NB4 (cell line): ENCODE measurements around a stretch of chr13.

- RRBS, result no CpG with 5 or more reads among the region's 6 CpGs
These were observed 87.1 kb downstream of the B3GLCT start for GRCh38 chr13:31286590-31287471.

- RRBS, result no CpG with 5 or more reads among the region's 3 CpGs
These were observed 174.8 kb downstream of the B3GLCT start for GRCh38 chr13:31374620-31374972.

DNA sequence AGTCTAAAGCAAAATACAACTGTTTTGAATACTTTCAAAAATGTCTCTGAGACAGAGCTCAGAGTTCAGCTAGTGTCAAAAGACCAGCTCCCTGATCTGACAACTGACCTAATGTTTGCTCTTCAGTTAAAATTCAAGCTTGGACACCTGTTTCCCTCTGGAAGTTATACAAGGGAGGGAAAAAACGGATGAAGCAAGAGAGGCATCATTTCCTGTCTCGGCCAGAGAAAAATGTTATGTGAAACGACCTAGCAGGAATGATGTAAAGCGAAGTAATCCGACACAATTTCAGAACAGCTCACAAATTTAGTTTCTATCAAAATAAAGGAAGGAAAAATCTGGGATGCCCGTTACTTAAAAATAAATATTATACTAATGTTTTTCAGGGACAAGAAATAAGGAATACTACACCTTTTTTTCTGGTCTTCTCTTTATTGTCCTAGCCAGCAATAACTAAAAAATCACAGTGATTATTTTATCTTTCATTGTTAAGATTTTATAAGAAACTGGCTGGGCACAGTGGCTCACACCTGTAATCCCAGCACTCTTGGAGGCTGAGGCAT is 59.3 kb downstream of the ZAR1L start:
- RRBS, result no CpG with 5 or more reads among the region's 6 CpGs

DNA sequence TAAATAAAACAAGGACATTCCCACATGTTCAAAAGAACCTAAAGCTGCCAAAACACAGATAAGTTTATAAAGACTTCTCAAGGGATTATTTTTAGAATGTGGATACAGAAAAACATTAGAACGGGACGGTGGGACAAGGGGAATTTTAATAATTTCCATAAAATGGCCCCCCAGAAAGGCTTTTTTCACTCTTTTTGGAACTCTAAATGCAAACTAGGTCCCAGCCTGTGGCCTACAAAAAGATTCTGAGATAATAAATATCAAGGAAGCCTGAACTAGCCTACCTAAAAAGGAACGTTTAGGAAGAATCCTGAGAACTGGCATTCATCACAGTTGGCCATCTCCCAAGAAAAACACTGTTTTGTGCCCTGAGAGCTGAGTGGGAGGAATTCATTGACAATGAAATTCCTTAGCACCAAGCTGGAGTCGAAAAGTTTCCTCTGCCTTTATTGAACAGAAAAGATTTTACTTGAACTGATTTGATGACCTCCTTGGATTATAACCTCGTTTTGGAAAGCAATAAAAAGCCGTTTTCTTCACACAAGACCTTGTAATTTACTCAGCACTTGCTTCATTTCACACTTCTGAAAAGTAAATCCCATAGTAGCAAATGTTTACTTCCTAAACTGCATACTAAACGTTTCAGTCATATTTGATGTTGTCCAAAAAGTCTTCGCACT is 29.9 kb downstream of the ZAR1L start:
- RRBS, result no CpG with 5 or more reads among the region's 8 CpGs

GRCh38 chr13:32586816-32586954 is 433 bp downstream of the PDS5B start:
- RRBS, result under 1% methylated on average over 21 of the region's 23 CpGs

- RRBS, result no CpG with 5 or more reads among the region's 2 CpGs
These were observed 4.0 kb downstream of the PDS5B start for GRCh38 chr13:32590221-32590696.

DNA sequence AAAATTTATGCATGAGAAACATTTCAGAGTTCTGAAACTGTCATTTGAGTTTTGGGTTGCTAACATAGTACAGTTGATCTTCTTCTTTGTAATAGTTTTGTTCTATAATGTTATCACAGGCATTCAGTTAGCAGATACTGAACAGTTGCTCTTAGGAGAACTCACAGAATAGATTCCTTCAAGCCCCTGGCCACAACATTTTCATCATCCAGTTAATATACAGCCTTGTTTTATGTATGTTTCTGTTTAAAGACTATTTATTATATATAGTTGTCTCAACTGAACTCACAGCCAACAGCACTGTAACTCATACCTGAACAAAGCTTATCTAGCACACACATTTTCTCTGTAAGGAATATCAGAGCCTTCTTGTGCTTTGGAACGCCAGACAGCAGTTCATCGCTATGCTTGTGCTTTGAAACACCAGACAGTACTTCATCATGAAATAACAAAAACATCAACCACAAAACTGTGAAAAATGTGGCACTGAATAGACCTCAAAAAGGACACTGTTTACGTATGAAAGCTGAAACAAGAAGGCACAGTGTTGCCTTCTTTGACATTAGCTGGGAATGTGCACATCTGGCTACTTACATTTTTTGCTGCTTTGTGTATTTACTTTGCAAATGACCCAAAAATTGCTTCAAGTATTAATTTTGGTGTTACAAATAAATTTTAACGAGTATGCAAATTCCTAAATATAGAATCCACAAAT is 160.1 kb downstream of the PDS5B start:
- RRBS, result no CpG with 5 or more reads among the region's 4 CpGs

DNA sequence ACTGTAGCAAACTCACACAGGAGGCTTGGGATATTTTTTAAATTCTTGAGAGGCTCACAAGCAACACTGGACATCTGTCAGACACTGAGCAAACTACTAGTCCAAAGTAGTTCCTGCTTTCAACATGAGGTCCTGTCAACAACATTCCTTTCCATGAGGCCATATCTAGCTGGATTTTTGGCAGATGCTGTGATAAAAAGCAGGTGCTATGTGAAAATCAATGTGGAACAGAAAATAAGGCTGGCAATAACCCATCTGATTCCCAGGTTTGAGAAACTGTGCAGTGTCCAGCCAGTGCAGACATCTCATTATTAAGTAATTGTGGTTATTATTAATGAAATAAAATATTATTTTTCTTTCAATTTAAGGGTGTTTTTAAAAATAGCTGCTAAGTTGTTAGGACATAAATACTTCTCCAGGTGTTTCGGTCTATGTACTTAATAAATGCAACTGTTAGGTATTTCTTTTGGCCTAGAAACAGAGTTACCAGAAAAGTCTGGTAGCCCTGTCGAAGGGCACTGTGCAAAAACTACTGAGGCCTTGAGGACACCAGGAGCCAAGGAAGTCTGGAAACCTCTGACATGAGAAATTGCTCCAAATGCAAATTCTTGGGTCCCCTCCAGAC is 50.3 kb downstream of the STARD13 start:
- RRBS, result no CpG with 5 or more reads among the region's 2 CpGs

DNA sequence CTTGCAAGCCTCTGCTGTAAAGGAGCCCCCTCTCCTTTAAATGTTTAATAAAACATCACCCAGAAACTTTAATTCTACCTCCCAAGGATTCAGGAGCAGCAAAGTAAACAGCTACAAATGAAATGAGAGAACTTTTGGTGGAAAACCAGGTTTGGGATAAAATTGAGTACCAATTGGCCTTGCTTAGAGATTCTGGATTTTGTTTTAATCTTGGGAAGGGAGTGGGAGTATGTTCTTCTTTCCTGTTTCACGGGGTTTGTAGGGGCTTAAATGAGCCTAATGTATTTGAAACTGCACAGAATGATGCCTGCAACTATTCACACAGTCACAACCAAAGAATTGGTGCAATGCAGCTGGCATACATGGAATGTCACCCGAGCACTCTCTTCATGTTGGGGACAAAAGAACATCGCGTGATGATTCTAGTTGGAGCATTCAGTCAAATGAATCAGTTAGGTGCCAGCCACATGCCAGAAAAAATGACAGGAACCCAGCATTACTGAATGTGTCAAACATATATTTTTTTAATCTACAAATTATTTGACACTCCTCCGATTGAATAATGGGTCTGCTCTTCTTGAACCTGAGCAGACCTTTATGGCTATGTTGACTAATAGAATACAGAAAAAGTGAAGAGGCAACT is 22.1 kb downstream of the STARD13 start:
- RRBS, result no CpG with 5 or more reads among the region's 5 CpGs

- RRBS, result no CpG with 5 or more reads among the region's 5 CpGs
These were observed 2.8 kb downstream of the STARD13 start for GRCh38 chr13:33282601-33283269.

DNA sequence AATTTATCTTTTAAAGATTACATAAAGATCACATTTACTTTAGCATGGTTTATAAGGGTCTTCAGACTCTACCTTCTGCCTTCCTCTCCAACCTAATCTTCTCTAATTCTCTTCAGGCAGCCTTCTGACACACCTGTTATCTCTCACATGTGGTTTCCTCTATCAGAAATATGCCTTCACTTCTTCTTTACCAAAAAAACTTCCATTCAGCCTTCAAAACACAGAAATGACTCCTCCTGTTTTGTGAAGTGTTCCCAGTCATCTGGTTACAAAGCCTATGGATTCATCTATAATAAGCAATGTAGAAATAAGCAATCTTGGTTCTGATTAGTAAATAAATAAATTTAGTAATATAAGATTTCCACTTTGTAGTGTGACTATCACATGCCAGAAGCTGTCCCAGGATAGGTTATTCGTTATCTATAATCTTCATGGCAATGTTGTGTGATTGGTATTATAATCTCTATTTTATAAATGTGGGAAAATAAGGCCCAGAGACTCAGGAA is 30.6 kb upstream of the STARD13 start:
- RRBS, result no CpG with 5 or more reads among the region's 1 CpG

DNA sequence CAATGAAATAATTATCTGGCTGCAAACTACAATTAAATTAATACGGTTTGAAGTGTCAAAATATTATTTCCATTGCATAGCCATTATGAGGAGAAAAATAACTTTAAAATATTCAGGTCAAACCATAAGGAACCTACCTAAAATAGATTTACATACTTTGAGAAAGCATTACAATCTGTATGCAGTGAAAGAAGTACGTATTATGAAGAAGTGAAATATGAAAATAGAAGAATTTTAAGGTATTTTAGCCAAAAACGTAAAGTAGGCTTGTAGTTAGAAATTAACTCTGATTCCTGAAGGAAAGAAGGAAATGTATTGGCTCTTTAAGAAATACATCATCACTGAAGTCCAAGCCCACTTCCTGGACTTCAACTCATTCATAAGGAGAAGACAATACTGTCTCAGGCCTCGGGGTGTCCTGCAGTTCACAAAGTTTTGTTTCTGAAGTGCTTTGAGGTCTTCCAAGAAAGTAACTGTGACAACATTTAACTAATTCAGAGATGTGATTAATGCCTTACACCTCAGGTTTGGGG is 65.6 kb upstream of the STARD13 start:
- RRBS, result no CpG with 5 or more reads among the region's 4 CpGs

DNA sequence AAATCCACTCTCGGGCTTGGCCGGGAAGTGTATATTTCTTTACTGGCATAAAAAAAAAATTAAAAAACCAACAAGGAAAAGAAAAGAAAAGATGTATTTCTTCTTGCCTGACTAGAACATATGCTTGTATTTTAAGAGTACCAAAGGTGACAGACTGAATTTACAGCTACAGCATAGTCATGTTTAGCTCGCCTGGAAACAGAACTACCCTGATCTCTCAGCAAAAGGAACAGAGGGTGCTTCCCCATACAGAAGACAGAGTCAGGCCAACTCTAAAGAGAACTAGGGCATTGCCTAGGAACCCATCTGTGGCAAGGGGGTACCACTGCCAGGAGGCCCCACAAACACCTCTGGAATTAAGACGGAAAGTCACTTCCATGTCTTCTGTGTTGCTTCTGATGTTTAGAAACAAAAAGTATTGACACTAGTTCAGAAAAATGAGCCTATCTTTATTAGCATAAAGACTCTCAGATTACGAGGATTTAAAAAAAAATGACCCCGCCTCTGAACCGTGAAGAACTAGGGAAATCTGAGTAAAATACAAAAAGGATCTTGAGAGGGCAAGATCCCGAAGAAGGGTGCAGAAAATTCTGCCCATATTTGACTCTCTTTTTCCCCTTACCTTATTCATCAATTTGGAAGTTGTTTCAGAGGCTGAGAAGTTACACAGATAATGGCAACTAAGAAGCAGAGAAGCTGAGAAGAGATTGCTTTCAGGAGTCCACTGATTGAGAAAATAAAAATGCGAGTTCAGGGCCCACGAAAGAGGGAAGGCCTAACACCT is 252.3 kb upstream of the STARD13 start:
- RRBS, result no CpG with 5 or more reads among the region's 10 CpGs

GRCh38 chr13:33541875-33543118 is 256.7 kb upstream of the STARD13 start:
- RRBS, result no CpG with 5 or more reads among the region's 79 CpGs

GRCh38 chr13:34155692-34156683 is 338.0 kb downstream of the RFC3 start:
- RRBS, result no CpG with 5 or more reads among the region's 14 CpGs

DNA sequence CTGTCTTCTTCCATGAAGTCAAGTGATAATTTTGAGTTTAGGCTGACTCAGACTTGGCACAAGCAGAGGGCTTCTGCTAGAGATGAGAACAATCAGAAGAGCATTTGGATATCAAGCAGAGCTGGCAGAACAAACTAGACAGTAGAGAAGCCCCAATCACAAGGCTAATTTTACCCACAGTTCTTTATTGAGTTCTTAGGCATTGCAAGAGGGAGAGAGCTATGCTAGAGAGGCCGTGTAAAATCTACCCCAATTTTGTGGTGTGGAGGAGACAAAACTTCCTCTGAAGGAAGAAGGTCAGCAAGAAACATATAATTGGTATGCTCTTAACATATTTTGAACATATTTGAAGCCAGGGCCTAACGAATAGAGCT is 383.7 kb downstream of the RFC3 start:
- RRBS, result no CpG with 5 or more reads among the region's 2 CpGs

- RRBS, result no CpG with 5 or more reads among the region's 2 CpGs
These were observed 492.7 kb downstream of the RFC3 start for GRCh38 chr13:34310649-34311004.

DNA sequence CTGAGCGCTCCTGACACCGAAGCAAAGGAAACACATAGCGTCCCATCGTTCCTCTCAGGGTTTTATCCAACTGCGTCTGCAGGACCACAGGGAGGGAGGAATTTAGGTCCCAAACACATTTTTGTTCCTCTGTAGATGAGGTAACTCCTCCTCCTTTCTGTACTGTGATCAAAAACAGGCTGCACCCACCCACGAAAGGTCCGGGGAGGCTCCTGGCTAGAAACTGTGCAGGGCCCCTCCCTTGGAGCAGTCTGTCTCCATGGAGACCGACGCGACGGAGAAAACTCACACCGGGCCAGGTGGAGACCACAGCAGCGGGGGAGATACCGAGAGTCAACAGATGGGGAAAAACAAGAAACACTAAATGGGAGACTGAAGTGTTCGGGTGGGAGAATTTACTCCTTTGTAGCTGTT is 191.8 kb upstream of the NBEA start:
- RRBS, result 77% methylated on average over 6 of the region's 15 CpGs